BJ (cell line): ENCODE results near the gene PRKCE.

GRCh38 chr2:45000349-45001097 is 8.7 kb downstream of the SIX2 start:
- CAGE, long polyA plus RNA: no peak
- RRBS: 46% methylated on average over 8 of the region's 48 CpGs

- CAGE, long polyA plus RNA: no peak
- RRBS: no CpG with 5 or more reads among the region's 9 CpGs
Measured at GRCh38 chr2:45014478-45014846, 5.2 kb upstream of the SIX2 start.

DNA sequence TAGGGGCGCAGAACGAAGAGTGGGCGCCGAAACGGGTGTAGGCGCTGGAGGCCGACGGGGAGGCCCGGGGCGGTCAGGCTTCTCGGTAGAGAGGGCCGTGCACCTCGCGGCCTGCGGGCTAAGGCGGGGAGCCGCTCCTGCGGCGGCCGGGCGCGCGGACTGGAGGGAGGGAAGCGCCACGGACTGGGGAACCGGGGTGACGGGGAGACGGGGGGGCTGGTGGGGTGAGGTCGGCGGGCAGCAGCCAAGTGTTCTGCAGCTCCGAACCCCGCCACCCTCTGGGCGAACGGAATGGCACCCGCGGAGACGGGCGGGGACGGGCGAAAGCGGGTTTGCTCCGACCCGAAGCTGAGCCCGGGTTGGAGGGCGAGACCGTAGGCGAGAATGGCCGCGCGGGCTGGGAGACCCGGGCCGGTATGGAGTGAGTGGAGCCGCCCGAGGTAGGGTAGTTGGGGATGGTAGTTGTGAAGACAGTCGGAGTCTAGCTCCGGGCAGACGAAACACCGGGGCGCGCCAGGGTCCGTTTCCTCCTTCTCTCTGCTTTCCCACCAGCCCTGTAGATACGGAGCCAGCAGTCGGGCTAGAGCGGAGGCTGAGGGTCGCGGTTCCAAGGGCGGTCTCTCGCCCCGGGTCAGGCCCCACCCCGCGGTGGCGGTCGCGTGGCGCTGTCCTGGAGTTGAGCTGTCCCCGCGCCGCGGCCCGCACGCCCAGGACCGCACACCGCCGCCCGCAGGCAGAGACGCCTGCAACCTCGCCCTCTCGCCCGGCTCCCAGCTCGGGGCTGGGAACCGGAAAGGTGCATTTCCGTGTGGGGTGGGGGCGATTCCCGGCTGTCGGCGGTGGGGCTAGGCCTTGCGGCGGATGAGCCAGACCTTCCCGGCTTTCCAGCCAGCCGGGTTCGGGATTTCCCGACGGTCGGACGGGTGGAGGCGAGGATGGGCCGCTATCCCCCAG is 160.3 kb upstream of the SIX2 start:
- CAGE, long polyA plus RNA: no peak
- RRBS: 6% methylated on average over 41 of the region's 107 CpGs

DNA sequence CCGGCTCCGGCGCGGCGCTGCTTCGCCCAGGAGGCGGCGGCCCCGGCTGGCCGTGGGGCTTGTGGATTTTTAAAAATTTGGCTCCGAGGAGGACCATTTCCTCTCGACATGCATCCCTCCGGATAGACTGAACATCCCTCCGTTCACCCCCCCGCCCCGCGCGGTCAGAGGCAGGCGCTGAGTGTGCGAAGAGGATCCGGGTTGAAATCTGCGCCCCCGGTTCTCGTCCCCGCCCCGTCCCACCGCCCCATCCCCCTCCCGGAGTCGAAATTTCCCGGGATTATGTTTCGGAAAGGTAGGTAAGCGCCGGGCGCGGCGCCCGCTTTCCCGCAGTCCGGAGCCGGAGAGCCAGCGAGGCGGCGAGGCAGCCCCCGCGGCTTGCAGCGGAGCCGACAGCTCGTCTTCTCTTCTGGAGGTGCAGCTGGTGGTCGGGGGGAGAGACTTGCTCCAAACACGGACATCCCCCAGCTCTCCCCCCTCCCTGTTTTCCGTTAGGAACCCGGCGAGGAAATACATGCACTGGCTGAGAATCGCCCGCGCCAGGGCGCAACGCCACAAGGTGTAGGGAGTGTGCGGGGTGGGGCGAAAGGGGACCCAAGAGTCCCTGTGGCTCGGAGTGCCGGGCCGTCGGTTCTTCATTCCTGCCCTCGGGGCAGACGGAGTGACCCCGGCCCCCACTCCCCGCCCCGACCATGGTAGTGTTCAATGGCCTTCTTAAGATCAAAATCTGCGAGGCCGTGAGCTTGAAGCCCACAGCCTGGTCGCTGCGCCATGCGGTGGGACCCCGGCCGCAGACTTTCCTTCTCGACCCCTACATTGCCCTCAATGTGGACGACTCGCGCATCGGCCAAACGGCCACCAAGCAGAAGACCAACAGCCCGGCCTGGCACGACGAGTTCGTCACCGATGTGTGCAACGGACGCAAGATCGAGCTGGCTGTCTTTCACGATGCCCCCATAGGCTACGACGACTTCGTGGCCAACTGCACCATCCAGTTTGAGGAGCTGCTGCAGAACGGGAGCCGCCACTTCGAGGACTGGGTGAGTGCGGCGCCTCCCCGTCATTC is at the start of gene PRKCE:
Gene PRKCE, plus strand, starts transcription at position 267 of the 1,066 bp plus-strand sequence.
- CAGE, long polyA plus RNA: no peak
- RRBS: 1% methylated on average over 41 of the region's 100 CpGs

DNA sequence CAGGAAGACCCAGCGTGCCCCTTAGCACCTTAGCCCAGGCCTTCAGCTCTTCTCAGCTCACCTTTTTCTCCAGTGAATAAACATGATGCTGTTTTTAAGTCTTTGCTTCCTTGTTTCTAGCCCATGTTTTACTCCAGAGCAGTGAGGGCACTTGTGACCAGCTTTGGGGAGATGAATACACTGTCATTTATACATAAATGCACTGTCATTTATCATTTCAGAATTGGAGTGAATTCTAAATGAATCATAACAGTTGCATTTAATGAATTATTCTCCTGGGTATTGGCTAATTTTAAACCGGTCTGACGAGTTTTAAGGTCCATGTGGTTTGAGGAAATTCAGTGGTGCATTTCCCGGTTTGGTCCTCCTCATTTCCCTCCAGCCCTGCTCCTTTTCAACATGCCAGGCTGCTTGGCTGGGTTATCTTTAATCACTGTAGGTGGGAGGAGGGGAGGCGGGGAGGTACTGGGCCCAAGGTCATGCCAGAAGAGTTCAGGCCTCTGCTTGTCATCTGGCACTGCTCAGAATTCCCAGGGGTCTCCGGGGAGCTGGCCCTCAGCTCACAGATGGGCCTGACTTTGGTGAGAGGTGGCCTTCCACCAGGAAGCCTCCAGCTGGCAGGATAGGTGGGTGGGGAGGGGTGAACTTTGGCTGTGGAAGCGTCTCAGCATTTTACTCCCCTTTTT is 23.9 kb downstream of the PRKCE start:
- CAGE, long polyA plus RNA: no peak
- RRBS: 31% methylated on average over 2 of the region's 7 CpGs

GRCh38 chr2:45774498-45775217 is 123.2 kb downstream of the PRKCE start:
- CAGE, long polyA plus RNA: no peak
- RRBS: no CpG with 5 or more reads among the region's 11 CpGs

DNA sequence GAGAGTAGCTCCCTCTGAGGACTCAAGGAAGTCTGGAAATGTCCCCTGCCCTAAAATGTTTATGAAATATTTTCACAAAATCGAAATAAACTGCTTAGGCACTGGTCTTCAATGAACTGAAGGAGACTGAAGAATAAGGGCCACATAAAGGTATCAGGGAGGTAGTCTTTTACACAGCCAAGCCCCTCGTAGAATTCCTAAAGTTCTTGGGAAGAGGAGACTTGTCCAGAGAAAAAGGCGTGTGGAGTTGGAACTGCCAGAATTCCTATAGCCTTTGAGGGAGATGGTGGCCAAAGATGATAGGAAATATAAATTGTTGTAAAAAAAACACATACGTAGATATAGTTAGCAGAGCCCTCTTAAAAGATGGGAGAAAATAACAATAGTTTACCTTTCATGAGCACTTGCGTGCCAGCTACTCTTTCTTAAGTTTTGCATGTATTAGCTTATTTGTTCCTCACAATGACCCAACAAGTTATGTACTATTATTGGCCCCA is 269.6 kb downstream of the PRKCE start:
- CAGE, long polyA plus RNA: no peak
- RRBS: no CpG with 5 or more reads among the region's 5 CpGs

DNA sequence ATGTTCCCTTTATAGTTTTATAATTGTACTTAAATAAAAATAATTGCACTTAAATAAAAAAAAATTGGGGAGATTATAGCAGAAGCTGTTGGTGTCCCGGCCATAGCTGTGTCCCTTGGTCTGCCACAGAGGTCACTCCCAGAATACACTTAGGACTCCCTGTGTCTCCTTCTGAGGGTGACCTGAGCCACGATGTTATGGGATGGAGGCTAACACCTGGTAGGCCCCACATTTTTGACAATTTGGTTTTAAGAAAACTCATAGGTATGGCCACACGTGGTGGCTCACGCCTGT is 285.6 kb downstream of the PRKCE start:
- CAGE, long polyA plus RNA: no peak
- RRBS: no CpG with 5 or more reads among the region's 4 CpGs

- CAGE, long polyA plus RNA: no peak
- RRBS: no CpG with 5 or more reads among the region's 4 CpGs
Measured at GRCh38 chr2:46039419-46040088, 257.7 kb upstream of the EPAS1 start.

GRCh38 chr2:46299497-46300096 is 2.4 kb downstream of the EPAS1 start:
- CAGE, long polyA plus RNA: no peak
- RRBS: no CpG with 5 or more reads among the region's 36 CpGs

DNA sequence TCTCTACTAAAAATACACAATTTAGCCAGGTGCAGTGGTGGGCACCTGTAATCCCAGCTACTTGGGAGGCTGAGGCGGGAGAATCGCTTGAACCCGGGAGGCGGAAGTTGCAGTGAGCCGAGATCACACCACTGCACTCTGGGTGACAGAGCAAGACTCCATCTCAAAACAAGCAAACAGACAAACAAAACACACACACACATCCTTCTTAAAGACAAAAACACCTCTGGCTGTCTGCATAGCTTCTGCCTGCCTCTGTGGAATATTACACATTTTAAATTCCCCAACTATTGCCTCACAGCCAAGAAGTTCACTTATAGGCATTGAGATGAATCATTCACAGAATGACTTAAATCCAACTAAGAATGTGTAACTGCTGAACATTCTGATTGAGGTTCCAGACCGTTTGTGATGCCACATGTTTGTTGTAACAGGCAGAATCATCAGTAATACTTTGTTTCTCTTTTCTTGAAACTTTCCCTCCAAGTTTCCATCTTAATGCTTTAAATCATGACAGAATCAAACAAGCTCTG is 32.5 kb downstream of the EPAS1 start:
- CAGE, long polyA plus RNA: no peak
- RRBS: no CpG with 5 or more reads among the region's 6 CpGs

DNA sequence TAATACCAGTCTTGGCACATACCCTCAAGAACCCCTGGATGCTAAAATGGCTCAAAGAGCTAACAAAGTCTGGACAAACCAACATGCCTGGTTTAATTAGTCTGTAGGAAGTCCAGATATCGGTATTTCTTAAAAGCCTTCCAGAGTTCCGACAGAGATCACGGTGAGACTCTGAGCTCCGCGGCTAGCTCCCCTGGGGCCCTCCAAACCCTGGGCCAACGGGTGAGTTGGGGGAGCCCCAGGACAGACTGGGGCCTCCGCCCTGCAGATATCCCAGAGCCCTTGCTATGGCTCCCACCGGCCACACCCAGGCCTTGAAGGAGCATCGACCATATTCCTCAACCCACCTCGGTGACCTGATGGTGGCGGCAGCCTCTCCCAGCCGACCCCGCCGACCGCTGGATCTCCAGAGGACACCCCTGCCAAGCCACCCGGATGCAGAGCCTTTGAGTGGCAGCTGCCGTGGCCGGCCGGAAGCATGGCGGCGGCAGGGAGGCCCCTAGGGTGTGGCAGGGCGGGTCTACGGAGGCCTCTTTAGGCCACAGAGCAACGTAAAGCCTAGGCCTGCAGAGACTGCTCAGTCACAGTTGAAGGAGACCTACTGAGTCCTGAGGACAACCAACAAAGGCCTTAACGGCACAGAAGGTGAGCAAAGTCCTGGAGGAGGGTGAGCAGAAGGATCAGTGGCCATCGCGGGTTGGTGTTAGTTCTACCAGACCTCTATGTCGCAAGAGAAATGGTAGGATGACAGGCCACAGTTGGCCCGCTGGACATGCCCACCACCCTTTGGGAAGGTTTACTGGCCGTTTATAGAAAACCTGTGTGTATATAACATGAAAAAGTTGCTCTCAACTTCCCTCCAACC is 113.4 kb upstream of the RHOQ start:
- CAGE, long polyA plus RNA: no peak
- RRBS: no CpG with 5 or more reads among the region's 30 CpGs

DNA sequence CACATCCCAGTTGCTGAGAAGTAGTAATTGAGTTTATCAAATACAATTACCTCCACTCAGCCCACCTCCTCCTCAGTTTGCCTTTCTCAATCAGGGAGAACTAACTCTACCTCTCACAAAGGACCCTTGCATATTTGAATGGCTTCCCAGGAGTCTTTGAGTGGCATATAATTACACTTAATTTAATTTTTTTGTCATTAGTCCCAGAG is 89.8 kb upstream of the RHOQ start:
- CAGE, long polyA plus RNA: no peak

DNA sequence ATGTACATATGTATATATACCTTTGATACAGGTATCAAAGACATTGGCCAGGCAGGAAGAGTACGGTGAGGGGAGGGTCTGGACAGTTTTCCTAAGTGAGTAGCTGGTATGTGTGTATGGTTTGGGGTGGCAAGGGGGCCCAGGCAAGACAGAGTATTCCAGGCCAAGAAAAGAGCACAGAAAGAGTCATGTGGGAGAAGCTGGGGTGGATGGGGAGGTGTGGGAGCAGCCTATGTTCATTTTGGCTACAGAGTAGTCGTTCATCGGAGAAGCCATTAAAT is 18.8 kb upstream of the ATP6V1E2 start:
- CAGE, long polyA plus RNA: no peak
- RRBS: no CpG with 5 or more reads among the region's 3 CpGs

GRCh38 chr2:46561476-46562155 is 19.2 kb upstream of the ATP6V1E2 start:
- CAGE, long polyA plus RNA: no peak
- RRBS: no CpG with 5 or more reads among the region's 8 CpGs

DNA sequence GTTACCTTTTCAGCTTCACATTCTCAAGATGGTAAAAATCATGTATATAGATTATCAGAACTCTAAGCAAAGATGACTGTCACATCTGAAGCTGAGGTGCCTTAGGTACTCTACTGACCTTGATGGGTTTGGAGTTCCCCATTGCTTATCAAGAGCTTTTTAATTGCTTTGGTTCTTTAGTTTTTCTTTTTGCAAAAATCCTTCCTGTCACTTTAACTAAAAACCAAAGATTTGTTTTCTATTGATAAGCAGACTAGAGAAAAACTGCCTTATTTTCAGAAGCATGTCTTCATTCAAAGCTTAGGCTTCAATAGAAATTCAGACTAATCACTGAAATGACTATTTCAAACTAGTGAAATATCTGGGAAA is 33.5 kb downstream of the PIGF start:
- CAGE, long polyA plus RNA: no peak

- CAGE, long polyA plus RNA: no peak
- RRBS: no CpG with 5 or more reads among the region's 7 CpGs
Measured at GRCh38 chr2:46642008-46642991, 25.3 kb downstream of the CRIPT start.

DNA sequence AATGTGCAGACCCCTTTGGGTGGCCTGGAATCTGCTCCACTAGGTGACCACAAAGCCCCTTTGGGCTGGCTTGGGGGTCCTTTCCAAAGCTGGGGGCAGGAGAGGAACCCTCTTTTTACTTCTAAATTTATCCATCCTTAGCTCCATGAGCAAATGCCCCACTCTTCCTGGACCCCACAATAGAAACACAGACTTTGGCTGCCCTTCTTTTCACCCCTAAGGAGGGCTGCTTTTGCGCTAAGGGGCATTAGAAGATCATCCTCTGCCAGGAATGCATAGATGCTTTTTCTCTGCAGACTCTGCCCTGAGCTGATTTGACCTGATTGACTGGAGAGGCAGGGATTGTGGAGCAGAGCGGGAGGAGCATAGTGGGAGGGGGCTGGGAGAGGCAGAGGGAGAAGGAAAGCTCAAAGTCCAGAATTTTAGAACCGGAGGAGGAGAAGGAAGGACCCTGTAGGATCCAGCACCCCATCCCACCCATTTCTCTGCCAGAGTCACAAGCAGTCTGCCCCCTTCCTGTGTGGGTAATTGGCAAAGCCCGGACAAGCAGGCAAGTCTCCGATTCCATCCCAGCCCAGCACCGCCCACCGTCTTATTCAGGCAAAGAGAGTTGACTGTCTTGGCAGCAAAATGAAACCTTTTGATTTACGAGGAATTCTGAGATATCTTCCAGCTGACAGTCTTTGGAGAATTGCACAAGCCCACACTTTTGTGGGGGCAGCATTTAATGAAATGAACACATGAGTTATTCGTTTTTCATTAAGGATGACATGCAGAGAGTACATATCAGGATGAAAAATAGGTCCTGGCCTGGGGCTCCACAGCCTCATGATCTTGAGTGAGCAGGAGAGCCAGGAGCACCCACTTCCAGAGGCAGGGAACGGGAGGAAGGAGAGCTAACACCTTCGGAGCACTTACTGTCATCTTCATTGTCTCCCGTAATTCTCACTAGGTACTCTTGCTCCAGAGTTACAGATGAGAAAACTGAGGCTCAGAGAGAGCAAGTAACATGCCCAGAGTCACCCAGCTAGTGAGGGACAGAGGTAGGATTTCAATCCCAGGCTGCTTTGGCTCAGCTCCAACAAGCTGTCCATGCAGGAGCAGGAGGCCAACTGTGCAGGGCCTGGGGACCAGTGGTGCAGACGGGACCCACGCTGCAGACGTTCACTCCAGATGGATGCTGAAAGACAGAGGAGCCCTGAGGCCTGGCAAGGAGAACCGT is 103.1 kb downstream of the MCFD2 start:
- CAGE, long polyA plus RNA: no peak
- RRBS: 10% methylated on average over 2 of the region's 16 CpGs

GRCh38 chr2:46909578-46910445 is 5.8 kb downstream of the MCFD2 start:
- CAGE, long polyA plus RNA: no peak
- RRBS: no CpG with 5 or more reads among the region's 8 CpGs

DNA sequence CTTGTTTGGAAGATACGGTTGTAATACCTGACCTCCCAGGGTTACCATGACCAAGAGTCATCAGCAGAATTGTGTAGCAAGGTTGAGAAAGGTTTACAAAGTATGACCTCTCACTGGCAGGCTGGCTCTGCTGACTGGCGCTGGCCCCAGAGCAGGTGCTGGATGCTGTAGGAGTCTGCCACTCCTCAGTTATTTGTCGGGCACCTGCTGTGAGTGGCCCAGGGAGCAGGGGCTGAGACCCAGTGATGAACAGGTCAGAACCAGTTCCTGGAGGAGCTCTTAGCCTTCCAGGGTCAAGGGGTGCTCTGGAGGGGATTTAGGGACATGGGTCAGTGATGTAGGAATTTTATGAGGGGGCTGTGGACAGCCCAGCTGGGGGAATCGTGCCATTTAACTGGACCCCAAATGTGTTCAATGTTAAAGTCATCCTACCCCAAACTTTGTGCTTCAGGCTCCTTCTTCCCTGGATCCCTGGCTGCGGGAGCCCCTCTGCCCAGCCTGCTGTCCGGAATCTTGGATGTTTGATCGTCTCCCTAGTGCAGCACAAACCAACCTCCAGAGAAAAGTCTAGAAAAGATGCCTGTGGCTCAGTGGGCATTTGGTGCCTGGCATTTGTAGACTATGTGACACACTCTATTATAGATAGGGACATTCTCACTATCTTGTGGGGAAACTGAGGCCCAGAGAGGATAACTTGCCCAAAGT is 16.4 kb downstream of the TTC7A start:
- CAGE, long polyA plus RNA: no peak
- RRBS: no CpG with 5 or more reads among the region's 7 CpGs